Esophagus squamous epithelium (tissue), 4 donors: Measurements from ENCODE around the genes LRPAP1, ZBTB49 and MSX1.

DNA sequence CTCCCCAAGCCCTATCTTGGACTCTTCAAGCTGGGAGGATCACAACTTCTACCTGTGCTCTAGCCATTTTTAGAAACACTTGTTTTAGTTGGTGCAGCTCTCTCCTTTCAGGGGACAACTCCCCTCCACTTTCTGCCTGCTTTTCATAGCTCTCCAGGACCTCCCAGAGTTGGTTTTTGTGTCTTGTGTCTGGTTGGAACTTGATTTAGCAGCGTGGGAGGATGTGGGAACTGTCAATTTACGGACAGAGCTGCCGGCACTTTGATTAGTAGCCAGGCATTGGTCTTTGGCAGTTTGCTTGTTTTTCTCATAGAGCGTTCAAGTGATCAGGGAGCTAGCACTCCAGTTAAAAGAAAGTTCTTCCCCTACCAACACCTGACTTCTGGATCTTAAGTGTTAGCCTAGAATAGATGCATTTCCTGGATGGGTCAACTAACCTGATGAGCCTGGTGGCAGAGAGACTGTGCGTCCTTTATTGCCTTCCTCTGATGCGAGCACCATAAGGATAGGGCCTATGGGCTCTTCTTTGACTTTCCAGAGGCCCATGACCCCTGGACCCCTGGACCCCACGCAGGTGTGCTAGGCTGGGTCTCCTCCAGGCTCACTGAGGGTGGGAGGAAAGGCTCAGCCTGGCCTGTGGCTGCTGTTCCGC, 6.6 kb downstream of the RGS12 start:
- PRO-cap = no peak
- RAMPAGE, long total RNA, 4 experiments = no peak in any of the 4 experiments

GRCh38 chr4:3316167-3316549, 23.3 kb downstream of the RGS12 start:
- PRO-cap = no peak
- RAMPAGE, long total RNA, 4 experiments = no peak in any of the 4 experiments

DNA sequence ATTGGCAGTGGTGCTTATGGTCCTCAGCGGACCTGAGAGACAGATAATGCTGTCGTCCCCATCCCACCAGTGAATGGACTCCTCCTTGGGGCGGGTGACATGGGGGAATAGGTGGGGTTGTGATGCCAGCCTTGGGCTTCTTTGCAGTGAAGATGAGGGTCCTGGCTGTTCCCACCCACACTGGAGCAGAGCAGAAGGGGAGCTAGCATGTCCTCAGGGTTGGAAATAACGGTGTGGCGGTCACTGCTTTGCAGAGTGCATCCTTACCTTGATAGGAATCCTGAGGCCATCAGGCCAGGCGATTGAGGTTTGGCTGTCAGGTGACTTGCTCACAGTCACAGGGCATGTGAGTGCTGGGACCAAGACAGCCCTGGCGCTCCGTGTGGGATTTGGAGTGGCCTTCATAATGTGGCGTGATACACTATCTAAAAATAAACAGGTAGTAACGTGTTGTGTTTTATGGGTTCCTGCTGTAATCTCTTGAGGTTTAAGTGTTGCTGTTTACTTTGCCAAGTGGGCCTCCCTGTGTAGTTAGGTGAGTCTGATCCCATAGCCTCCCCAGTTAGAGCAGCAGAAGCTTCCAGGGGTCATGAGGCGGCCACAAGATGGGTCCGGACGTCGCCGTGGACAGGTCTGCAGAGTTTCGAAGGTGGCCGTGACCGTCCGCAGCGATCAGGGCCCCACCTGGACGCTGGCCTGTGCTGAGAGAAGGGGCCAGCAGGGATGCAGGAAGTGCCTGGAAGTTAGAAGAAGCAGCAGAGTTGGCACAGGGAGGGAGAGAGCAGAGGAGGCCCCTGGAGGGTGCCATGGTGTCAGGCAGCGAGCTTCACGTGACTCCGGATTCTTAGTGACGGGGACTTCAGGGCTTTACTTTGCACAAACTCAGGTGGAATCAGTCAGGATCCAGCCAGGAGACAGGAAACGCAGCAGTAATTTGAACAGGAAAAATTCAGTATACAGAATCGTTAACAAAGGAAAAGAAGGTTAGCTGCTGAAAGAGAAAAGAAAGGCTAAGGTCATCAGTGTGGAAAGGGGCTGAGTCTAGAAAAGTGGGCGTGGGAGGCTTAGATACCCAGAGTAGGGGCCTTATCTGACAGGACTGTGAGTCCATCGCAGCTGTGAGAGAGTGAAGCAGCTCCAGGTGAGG, 27.7 kb downstream of the RGS12 start:
- PRO-cap = no peak
- RAMPAGE, long total RNA, 4 experiments = no peak in any of the 4 experiments

- PRO-cap = bidirectional peak, plus-strand start at chr4:3388251, minus-strand start at chr4:3388048
- RAMPAGE, long total RNA, 4 experiments = no peak in any of the 4 experiments
These were observed 53.9 kb upstream of the HGFAC start for GRCh38 chr4:3387574-3388597.

DNA sequence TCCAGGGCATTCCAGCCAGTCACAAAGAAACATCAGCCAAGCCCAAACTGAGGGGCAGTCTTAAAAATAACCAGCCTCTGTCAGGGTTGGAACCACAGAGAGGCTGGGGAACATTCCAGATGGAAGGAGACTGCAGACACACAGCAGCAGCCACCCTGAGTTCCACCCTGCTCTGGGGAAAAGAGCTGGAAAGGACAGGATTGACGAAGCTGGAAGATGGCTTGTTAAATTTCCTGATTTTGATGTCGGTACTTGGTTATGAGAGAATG, 36.5 kb upstream of the HGFAC start:
- PRO-cap = no peak
- RAMPAGE, long total RNA, 4 experiments = no peak in any of the 4 experiments

- PRO-cap = no peak
- RAMPAGE, long total RNA, 4 experiments = no peak in any of the 4 experiments
These were observed 1.1 kb upstream of the DOK7 start for GRCh38 chr4:3462020-3462299.

DNA sequence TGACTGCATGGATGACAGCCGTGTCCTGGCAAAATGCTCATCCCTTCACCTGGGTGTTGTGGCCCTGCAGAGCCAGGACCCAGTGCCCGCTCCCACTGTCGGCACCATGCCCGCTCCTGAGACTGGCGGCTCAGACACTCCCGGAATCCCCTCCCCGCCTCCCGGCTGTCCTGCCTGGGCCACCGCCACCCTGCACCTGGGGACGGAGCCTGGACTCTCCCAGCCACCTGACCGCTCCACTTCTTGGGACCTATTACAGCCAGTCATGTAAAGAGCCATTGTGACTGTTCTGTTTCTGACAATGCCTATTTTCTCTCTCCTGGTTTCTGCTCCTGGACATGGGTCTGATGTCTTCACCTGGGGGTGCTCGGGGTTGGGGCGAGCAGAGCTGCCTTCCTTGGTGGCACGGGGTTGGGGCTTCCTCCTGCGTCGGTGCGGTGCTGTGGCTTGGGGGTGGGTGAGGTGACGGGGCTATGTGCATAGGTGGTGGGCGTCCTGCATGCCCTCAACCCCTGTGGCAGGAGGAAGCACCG, 31.0 kb downstream of the LRPAP1 start:
- PRO-cap = no peak
- RAMPAGE, long total RNA, 4 experiments = no peak in any of the 4 experiments

- PRO-cap = no peak
- RAMPAGE, long total RNA, 4 experiments = no peak in any of the 4 experiments
These were observed 18.1 kb downstream of the LRPAP1 start for GRCh38 chr4:3514096-3514575.

DNA sequence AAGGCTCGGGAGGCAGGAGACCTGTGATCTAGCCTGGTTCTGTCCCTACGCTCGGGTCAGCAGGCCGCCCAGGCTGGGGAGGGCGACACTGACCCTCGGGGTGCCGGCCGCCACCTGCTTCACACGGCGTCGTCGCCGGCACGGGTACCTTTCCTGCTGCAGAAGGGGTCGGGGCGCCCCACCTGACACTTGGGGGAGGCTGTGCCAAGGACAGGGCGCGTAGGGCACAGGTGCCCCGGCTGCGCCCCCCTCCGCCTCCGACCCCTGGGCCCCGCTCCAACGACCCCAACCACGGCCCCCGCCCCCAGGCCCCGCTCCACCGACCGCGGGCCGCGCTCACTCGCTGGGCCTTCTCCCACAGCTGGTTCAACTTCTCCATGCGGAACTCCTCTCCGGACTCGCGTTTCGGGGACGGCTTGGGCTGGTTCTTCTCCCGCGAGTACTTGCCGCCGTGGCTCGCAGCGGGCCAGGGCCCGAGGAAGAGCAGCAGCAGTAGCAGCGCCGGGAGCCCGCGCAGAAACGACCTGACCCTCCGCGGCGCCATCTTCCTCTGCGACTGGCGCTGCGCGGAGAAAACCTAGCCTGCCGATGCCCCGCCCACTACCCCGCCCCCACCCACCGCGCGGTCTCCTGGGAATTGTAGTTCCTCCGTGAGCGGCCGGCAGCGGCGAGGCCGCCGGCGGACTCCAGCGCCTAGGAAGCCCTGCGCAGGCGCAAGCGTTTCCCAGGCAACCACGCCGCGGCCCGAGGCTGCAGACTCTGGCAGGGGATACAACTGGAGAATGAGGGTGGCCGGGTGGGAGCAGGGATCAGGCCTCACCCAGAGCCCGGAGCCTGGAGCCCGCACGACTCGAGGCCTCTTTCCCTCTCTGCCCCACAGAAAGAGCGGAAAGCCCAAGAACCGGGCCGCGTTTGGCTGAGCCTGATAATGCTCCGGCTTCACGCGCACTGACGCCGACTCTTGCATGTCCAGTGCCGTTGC, at the start of gene LRPAP1:
LRPAP1 (minus strand) TSS at position 554 of the 982 bp plus-strand sequence.
- PRO-cap = unidirectional peak, minus-strand start at position 552 of the sequence
- RAMPAGE, long total RNA, 4 experiments = start-site peak on the minus strand in 3 of 4 experiments, centred at positions 554 to 555 of the sequence, 1,155 to 1,541 reads per replicate

DNA sequence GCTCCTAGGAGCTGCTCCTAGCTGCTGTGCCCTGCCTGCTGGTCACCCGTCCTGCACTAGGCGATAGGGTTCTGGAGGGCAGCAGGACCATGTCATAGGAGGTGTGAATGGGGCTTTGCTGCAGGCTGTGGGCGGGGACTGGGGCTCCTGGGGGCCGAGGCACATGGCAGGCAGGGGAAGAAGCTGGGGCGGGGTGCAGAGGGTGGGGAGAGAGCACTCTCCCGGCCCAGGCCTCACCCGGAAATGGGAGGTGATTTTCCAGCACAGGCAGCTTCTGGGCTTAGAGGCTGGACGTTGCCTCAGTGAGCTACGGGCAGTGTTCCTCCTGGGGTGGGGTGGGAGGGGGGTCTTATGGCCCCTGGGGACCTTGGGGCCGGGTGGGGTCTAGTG, 98.5 kb upstream of the LRPAP1 start:
- PRO-cap = no peak
- RAMPAGE, long total RNA, 4 experiments = no peak in any of the 4 experiments

DNA sequence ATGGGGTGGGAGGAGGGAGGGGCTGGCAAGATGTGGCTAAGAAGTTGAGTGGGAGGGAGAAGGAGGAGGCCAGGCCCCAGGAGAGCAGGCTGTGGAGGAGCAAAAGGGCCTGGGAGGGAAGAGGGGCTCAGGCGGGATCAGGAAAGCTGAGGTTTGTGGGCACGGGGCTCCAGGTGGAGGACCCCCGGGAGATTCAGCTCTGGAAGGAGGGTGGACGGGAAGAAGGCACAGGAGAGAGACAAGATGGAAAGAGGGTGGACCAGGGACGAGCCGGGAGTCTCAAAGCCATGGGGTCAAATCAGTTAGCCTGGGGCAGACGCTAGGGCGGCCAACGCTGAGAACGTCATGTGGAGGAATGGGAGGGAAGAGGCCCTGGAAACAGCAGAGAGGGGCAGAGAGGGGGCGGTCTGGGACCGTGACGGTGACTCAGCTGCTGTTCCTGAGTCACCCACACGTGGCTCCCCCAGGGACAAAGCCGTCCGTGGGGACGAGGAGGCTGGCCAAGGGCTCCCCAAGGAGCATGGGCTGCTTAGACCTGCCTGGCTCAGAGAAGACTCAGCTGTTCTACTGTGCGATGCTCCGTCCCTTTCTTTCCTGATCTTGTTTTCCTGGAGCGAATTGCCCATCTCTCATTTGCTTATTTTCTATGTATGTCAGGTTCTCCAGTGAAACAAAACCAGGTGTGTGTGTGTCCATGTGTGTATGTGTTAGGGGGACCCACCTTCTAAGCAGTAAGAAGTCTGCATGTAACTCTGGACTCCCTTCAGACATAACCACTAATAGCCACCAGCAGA, 108.3 kb upstream of the LRPAP1 start:
- PRO-cap = no peak
- RAMPAGE, long total RNA, 4 experiments = no peak in any of the 4 experiments

GRCh38 chr4:3759395-3759698, 6.8 kb upstream of the ADRA2C start:
- PRO-cap = no peak
- RAMPAGE, long total RNA, 4 experiments = no peak in any of the 4 experiments

DNA sequence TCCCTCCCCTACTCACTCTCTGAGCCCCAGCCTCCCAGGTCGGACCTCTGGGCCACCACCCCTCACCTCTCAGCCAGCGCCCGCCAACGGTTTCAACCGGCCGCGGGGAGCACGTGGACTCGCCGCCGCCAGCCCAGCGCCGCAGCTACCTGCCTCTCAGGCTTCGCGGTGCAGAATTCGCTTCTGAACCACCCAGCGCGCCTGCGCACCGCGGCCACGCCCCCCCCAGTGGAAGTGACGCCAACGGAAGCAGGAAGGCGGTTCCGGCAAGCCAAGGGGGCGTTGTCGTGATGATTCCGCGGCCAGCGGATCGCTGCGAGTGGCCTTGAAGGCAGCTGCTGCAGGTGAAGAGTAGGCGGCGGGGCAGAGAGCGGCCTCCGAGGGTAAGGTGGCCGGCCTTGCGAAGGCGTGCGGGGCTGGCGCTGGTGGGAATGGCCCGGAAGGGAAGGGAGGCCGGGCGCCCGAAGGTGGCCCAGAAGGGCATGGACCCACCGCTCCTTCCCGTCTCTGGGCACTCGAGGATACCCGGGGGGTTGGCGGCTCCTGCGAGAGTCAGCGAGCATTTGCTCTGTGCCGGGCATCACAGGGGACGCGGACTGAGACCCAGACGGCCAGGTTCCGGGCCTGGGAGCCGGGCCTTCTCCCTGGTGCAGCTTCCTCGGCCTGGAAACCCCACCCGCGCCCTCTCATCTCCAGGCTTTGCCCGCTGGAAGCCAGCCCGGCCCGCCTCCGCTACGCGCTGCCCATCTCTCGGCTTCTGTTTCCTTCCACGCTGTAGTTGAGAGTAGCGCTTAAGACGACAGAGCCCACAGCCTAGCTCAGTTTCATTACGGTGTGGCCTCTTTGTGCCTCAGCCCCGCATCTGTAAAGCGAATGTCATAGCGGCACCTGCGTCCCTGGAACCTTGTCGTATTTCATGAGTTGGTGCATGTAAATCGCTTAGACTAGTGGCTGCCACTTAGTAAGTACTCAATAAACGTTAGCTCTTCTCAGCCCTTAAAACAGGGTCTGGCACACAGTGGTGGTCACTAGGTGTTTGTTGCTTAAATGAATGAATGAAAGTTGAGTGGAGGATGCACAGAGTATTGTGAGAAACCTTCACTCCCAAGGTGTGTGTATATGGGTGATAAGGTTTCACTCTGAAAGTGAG, at the start of gene ZBTB49:
ZBTB49 (plus strand) TSS at position 282 of the 1,150 bp plus-strand sequence.
- PRO-cap = bidirectional peak, plus-strand start at position 291 of the sequence, minus-strand start at position 177 of the sequence
- RAMPAGE, long total RNA, 4 experiments = start-site peak on the plus strand in 3 of 4 experiments, centred at positions 285 to 315 of the sequence, 16 to 144 reads per replicate; start-site peak on the minus strand in 4 of 4 experiments, centred at positions 147 to 164 of the sequence, 21 to 470 reads per replicate

DNA sequence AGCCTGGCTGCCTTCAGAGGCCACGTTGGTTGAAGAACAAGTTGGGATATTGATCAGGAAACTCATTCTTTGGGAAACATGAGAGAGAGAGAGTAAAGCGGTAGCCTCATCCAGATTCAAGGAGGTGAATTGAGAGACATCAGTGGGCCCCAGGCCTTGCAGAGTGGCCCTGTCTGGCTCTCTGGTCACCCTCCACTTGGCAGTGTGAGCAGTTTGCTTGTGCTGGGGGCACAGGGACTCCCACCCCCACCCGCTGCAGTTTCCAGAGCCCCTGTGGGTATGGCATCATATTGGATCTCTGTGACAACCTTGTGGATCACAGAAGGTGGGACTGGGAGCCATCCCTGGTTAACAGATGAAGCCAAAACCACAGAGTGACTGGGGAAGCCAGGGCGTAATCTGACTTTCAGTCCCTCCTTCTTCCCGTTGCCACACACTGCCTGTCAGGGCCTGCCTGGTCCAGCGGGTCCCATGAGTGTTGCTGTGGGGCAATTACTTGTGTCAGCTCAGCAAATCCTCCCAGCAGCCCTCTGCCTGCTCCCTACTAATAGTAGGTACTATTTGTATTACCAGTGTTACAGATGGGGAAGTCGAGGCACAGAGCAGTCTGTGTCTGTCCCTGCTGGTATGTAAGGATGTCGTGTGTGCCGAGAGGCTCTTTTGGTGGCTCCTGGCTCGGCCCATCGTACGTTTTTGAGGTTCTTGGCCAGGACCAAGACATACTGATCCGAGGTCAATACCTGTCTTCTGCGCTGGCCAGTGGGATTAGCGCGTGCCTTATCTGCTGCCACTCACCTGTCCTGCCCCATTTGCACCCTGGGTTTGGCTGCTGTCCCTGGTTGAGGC, 5.6 kb downstream of the NSG1 start:
- PRO-cap = bidirectional peak, plus-strand start at position 501 of the sequence, minus-strand start at position 380 of the sequence
- RAMPAGE, long total RNA, 4 experiments = no peak in any of the 4 experiments

DNA sequence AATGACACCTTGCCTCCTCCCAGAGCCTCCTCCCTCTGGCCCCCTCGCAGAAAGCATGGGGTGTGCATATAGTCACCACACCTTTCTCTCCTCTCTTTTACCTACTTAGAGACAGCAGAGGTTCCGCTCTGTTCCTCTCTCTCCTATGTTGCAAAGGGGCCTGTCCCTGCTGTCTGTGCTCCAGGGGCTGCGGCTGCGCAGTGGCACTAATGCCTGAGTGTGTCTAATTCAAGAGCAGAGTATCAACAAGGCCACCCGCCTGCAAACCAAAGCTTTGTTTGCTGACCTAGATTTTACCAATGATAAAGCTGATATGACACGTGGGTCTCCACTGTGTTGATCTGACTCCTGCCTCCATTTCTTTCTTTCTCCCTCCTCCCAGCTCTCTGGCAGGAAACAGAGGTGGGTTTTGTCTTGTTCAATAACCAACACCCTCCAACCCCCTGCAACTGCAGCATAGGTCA, 74.9 kb downstream of the NSG1 start:
- PRO-cap = bidirectional peak, plus-strand start at position 331 of the sequence, minus-strand start at position 145 of the sequence
- RAMPAGE, long total RNA, 4 experiments = no peak in any of the 4 experiments

DNA sequence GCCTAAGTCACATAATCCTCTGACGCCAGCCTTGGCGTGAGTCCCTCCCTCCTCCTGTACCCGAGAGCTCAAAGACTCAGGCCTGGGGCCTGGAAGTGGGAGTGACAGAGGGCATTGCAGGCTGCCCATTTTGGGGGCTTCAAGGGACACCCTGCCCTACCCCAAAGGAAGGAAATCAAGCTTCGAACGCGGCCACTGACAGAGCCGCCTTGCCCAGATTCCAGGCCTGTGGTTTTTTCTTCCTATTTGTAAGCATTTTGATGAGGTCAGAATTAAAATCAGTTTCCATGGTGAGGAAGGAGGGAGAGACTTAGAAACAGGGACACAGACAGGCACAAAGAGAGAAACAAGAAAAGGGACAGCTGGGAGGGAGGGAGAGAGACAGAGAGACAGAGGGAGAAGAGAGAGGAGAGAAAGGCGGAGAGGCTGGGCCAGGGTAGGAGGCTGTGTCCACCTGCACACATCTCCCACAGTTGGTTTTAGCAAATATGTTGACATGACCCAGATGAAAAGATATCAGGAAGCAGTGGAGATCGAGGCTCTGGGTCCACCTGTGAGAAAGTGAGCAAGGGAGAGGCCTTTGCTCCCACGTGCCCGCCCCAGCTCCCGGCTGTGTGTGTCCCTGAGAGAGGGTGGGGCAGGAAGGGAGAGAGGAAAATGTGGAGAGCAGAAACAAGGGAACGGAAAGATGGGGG, 20.8 kb upstream of the MSX1 start:
- PRO-cap = no peak
- RAMPAGE, long total RNA, 4 experiments = no peak in any of the 4 experiments

DNA sequence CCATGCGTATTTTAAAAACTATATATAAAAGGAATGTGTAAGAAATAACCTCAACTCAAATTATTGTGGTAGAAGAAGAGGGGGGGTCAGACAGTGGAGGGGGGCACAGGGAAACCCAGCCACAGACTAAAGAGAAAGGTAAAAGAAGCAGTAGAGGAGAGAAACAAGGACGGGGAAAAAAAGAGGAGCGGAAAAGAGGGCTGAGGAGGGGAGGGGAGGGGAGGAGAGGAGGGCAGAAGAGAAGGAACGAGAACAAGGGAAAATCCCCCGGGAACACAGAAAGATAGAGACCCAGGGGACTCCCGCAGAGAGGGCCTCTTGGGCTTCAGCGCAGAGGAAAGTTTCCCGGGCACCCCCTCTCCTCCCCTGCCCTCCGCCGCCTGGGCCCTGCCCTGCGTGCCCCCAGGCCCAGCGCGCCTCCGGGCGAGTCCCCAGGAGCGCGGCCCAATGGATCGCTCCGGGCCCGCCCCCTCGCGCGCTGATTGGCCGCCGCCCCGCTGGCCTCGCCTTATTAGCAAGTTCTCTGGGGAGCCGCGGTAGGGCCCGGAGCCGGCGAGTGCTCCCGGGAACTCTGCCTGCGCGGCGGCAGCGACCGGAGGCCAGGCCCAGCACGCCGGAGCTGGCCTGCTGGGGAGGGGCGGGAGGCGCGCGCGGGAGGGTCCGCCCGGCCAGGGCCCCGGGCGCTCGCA, at the start of gene MSX1:
MSX1 (plus strand) TSS at position 539 of the 689 bp plus-strand sequence.
- PRO-cap = unidirectional peak, plus-strand start at position 539 of the sequence
- RAMPAGE, long total RNA, 4 experiments = no peak in any of the 4 experiments

- PRO-cap = no peak
- RAMPAGE, long total RNA, 4 experiments = no peak in any of the 4 experiments
These were observed 28.3 kb downstream of the CYTL1 start for GRCh38 chr4:4990759-4991541.

DNA sequence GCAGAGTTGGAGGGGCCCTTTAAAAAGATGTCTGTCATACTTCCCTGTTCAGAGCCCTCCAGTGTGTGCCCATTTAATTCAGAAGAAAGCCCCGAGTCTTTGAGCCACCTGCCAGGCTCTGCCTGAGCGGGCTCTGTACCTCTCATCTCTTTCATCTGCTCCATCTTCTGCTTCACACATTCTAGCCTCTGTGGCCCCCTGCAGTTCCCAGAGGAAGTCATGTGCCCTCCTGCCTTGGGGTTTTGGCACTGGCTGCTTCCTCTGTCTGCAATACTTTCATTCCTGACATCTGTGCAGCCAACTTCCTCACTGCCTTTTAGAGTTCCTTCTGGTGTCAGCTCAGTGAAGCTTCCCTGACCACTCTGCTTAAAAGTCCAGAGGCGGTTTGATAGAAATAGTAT, 6.2 kb upstream of the STK32B start:
- PRO-cap = no peak
- RAMPAGE, long total RNA, 4 experiments = no peak in any of the 4 experiments

GRCh38 chr4:5385634-5385934, 322.8 kb downstream of the EVC2 start:
- PRO-cap = no peak
- RAMPAGE, long total RNA, 4 experiments = no peak in any of the 4 experiments